Mesangial cell (primary cell): ENCODE data around the gene HNRNPCL4.

GRCh38 chr1:12474044-12474626 lies 143.9 kb downstream of the DHRS3 start:
- RAMPAGE, long total RNA = no peak

DNA sequence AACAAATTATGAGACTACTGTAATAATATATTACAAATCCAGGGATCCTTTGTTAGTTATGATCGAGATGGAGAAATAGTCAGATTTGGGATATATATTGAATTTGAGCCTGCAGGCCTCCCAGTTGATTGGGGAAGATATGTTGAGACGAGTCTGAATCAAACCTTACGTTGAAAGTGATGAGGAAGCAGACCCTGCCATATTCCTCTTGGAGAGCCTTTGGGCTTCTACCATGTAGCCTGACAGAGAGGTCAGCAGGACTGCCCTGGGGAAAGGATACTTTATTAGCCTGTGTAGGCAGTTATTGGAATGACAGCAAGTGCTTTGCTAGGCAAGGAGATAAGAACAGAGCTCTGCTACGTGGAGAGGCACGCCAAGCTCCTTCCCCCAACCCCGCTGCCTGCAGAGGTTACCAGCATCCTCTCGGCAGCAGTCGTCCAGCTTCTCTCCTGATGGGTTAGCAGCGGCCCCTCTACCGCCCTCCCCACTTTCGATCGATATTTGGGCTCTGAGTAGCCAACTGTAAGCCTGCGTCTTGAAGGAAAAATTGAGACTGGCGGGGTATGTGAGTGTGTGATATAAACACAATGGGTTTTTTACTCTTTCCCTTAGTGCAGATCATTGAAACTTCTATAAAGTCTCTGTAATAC lies 122.4 kb downstream of the DHRS3 start:
- RAMPAGE, long total RNA = no peak

DNA sequence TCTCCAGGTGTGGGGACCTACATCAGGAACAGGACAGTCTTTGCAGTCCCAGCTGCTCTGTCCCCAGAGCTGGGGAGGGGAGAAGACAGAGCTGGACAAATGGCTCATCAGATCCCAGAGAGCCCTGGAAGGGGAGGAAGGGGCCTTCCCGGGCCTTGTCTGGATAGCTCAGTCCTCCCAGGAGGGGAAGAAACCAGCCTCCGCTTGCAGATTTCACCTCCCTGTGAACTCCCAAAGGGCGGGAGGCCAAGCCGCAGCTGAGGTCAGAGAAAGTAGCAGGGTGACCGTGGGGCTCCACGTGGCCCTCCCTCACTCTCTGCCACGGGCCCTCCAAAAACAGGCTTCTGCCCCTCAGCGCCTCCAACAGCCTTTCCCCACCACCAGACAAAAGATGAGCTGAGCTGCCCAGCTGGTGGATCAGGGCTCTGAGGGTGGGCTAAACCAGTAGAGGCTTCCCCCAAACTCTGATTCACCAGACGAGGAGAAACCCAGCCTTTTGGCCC lies 76.5 kb downstream of the DHRS3 start:
- RAMPAGE, long total RNA = no peak

DNA sequence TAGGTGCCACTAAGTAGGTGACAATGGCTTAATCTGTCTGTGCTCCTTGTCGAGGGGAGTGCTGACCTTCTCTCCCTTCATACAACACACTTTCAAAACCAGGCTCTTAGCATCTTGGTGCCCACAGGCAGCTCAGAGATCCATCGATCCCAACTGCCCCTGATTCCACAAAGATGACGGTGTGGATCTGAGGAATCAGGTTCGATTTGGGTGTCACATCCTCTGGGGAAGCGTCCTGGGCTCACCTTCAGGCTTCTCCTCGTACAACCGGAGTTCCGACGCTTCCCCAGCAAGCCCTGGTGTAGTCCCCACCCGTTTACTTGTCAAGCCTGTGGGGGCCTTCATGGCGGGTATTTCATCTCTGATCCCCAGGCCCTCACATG lies 48.0 kb downstream of the DHRS3 start:
- RAMPAGE, long total RNA = no peak

DNA sequence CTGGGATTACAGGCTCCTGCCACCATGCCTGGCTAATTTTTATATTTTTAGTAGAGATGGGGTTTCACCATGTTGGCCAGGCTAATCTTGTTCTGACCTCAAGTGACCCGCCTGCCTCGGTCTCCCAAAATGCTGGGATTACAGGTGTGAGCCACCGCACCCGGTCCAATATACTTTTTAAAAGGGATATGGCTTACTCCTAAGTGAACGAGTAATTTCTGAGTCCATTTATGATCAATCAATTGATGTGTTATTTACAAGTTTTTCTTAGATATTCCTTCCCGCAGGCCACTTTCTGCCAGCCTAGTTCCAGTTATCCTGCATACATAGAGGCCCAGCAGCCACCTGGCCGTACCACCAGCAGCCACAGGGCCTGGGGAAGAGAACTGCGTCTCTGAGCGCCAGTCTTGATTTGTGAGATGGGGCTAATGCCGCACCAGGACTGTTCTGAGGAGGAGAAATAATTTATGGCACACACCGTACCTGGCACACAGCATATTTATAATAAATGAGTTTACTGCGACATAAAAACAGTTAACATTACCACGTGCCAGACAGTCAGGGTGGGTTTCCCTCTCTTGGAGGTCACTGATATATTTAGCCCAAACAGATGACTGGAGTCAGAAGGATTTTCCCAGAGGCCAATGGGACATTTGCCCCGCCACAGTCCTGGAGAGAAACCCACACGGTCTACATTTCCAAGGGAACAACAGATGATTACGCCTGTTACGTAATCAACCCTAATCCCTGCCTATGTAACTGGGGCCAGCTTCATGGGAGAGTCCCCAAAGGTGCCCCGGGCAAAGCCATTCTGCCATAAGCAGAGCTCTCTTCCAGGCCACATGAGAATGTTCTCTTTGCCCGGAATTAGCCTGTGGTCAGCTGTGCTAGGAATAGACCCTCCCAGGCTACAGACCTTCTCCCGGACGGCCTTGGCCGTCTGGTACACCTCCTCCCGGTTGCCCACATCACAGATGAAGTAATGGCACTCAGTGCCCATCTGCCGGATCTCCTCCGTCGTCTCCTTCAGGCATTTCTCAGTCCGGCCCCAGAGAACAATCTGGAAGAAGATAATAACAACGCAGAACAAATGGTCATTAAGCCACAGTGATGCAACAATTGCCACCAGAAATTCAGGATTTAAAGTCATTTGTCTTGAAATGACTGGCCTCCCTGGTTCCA lies 38.0 kb downstream of the DHRS3 start:
- RAMPAGE, long total RNA = no peak

- RAMPAGE, long total RNA = no peak
Measured at GRCh38 chr1:12608987-12609594, 8.9 kb downstream of the DHRS3 start.

DNA sequence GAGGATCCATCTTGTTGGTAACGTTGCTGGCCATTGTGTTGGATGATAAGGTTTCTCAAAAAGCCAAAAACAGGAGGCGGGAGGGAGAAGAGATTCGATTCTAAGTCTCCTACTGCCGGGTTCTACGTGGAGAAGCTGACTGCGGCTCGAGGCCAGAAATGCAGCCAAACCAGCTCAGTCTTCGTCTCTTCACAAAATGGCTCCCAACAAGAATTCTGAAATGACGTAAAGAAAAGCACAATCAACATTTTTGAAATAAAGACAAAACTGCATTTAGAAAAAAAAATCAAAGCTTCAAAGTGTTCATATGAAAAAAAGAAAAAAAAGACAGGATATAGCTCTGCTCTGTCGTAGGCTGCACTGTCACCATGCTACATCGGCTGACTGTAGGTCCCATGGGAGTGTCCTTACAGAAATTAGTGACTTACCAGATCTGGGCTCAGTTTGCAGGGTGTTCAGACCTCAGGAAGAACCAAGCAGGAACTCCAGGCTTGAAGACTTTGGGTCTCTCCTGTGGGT lies at the start of gene HNRNPCL4:
TSS of gene HNRNPCL4 (minus strand) at position 198 of the 519 bp plus-strand sequence.
- RAMPAGE, long total RNA = no peak

DNA sequence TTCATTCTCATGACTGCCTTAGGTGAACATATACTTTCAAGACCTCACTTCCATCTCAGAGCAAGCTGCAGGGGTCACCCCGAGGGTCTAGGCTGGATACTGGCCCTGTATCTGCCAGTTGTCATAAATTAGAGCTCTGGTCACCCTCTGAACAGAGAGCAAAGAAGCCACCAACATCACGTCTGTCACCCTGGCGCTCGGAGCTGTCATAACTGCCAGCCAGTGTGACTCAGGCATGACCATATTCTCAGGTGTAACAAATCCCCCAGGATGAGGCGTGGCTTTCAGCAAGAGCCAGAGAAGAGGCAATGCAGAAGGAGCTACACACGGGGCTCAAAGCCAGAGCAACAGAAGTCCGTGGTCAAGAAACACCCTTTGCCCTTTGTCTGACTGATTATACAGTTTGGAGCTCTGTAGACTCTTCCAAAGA lies 39.9 kb downstream of the PRAMEF20 start:
- RAMPAGE, long total RNA = no peak

GRCh38 chr1:13456709-13457533 lies 46.7 kb downstream of the PRAMEF20 start:
- RAMPAGE, long total RNA = no peak

DNA sequence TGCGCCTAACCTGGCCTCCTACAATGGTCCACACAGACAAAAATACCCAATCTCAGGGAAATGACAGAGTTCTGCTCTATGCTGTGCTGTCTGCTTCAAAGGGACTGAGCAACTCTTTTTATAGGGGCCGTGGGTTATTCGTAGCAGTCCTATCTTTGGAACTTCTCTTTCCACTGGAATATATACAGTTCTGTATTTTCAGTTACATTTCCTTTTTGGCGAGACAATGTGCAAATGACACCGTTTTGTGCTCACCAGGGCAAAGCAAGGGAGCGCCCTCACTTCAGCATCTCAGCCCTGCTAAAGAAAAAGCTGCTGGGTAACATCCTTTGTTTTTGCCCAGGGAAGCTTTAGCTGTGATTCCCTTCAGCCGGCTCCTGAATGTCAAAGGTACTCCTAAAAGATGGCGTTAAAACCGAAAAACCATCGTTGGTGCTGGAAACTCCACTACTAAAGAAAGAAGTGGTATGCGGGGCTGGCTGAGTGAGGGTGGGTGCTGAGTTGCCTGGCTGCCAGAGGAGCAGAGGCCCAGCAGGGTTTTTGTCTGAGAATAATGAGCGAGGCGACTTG lies 1.7 kb downstream of the PDPN start:
- RAMPAGE, long total RNA = no peak

- RAMPAGE, long total RNA = no peak
Measured at GRCh38 chr1:13587108-13587689, 3.6 kb downstream of the PDPN start.

- RAMPAGE, long total RNA = no peak
Measured at GRCh38 chr1:13687347-13687867, 12.6 kb upstream of the PRDM2 start.

DNA sequence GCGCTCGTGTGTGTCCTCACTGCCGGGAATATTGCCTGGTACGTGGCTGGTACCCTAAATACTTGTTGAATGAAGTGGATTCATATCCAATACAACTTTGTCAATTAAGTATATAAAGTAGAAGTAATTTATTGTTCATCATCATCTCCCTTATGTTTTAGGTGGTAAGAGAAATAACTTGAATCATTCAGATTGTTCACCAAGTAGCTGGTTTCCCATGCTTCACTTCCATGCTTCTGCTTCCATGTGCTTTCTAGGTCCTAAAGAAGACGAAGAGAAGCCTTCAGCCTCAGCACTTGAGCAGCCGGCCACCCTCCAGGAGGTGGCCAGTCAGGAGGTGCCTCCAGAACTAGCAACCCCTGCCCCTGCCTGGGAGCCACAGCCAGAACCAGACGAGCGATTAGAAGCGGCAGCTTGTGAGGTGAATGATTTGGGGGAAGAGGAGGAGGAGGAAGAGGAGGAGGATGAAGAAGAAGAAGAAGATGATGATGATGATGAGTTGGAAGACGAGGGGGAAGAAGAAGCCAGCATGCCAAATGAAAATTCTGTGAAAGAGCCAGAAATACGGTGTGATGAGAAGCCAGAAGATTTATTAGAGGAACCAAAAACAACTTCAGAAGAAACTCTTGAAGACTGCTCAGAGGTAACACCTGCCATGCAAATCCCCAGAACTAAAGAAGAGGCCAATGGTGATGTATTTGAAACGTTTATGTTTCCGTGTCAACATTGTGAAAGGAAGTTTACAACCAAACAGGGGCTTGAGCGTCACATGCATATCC lies 78.4 kb downstream of the PRDM2 start:
- RAMPAGE, long total RNA = no peak

DNA sequence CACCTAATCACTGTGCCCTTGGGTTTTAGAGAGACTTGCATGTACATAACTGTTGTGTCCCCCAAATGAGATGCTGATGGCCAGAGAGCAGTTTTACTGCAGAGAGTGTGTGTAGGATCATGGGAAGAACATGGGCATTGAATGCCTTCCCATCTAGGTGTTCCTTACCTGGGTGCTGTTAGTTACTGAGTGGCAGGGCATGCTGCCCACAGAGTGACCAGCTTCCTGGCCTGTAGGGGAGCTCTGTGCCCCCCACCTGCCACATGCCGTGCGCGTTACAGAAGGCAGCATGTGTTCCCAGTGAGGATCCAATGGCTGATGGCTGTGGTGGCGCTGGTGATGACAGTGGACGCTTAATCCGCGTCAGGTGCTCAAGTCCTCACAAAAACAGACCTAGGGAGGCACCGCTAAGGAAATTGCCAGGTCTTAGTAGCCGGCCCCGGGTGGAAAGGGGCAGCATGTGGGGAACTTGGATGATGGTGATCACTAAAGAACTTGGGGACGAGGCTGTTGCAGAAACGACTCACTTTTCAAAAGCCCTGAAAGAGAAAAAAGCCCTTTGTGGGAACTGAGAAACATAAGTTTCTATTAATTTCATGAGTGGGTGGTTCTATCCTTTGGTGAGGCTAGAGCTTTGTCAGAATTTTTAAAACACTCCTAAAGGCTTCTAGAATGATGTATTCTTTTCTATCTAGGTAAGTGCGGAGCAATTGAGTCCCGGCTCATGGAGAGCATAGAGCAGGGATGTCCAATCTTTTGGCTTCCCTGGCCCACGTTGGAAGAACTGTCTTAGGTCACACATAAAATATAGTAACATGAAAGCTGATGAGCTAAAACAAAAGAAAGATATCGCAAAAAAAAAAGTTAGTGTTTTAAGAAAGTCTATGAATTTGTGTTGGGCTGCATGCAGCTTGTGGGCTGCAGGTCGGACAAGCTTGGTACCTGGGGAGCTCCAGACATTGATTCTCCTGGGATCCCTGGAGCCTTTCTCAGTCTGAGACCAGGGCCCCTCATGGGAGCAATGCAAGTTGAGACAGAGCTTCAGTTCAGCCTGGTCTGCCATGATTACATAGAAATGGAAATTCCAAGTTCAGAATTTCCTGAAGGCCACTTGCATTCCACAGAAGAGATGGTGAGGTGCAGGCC lies 93.4 kb downstream of the PRDM2 start:
- RAMPAGE, long total RNA = no peak

GRCh38 chr1:14923699-14925011 lies 229.4 kb upstream of the TMEM51 start:
- RAMPAGE, long total RNA = no peak

DNA sequence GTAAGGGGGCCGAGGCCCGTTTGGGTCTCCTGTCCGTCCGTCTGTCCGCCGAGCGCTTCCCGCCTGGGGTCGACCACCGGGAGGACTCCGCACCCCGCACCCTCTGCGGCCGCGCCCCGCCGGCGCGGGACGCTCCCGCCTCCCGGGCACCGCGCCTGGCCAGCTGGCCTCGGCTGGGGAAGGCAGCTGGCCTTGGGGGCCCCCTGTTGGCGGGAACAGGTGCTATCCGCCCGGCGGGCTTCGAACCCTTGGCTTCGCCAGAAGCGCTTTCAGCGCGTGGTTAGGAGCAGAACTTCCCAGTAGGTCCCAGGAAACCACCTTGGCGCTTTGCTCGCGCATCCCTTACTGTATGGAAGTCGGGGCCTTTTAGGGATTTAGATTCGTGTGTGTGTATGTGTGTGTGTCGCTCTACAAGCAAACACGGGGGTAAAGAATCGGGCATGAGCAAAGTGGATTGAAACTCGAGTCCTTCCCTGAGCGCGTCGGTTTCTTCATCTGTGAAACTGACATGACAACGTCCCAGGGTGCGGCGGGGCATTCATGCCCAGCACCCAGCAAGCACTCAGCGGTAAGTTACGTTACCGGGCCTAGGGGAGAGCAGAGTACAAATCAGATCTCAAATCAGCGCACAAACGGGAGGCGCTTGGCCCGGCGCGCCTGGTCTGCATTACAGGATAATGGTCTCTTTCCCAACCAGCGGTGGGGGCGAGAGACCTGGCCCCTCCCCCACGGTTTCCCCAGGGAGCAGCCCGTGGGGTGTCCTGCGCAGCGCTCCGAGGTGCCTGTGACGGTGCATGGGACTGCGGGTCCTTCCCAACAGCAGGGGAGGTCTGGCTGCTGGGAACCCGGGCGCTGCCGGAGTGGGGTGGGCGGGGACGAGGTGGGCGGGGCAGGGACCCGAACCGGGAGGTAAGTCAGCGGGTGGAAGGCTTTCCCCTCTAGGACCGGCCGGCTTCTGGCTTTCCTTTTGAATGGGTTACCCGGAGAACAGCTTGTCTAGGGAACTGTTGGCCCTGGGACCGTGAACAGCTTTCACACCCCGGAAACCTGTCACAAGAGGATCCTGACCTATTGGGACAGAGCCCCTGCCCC lies 824 bp downstream of the TMEM51 start:
- RAMPAGE, long total RNA = no peak

GRCh38 chr1:15178709-15179630 lies 25.4 kb downstream of the TMEM51 start:
- RAMPAGE, long total RNA = no peak

DNA sequence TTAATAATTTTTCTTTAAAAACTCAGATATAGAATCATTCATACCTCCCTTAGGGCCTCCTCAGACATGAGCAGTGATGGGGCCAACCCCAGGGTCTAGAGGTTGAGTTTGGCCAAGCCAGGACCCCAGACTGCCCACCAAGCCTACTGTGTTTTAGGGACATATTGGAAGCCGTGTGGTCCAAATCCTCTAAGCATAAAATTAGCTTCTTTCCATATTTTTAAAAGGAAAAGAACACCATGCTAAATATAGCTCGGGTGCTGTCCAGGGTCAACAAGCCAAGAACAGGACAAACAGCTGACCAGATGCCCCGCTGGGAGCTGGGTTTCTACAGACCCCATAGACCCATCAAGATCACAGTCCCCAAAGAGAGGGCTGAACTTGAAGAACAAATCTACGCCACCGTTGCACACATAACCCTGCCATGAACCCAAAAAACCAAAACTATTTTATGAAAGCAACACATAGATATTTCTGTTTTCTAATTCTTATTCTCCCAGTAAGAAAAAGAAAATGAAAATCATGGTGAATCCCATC lies 36.4 kb upstream of the FHAD1 start:
- RAMPAGE, long total RNA = no peak

GRCh38 chr1:15283419-15283862 lies 36.4 kb downstream of the FHAD1 start:
- RAMPAGE, long total RNA = no peak

- RAMPAGE, long total RNA = no peak
Measured at GRCh38 chr1:15344866-15345564, 64.7 kb upstream of the EFHD2 start.